Tibial nerve (tissue), 3 donors: ENCODE measurements around a stretch of chr2.

- PRO-cap, result no peak
- RAMPAGE, long total RNA, 3 experiments, result no peak in any of the 3 experiments
These were observed 1.5 kb downstream of the FAM110C start for GRCh38 chr2:44816-45156.

DNA sequence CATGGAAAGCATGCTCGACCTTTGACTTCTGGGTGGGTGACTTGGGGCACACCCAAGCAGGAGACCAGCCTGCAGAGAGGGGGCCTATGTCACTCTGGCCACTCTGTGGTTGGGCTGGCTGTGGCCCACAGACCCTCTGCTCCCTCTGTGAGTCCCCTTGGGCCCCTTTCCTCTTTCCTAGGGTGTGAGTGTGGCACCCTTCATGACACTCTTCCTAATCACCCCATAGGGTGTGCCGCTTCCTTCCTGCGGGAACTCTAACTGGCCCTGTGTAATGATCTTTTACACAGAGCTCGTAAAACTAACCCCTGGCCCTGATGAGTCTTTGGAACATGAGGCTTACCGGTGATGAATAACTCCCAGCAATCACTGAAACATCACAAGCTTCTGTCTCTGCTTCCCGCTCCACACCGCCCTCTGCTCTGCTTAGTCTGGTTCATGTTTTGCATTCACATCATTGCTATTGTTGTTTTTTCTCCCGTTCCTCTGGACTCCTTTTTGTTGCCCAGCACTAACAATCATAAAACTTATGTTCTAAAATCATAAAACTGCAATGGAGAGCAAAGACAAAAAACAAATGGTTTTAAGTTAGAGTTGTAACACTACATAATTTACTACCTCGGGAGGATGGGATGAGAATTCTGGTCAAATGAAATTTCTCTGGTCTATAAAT lies 101.1 kb downstream of the SH3YL1 start:
- PRO-cap, result no peak
- RAMPAGE, long total RNA, 3 experiments, result no peak in any of the 3 experiments

DNA sequence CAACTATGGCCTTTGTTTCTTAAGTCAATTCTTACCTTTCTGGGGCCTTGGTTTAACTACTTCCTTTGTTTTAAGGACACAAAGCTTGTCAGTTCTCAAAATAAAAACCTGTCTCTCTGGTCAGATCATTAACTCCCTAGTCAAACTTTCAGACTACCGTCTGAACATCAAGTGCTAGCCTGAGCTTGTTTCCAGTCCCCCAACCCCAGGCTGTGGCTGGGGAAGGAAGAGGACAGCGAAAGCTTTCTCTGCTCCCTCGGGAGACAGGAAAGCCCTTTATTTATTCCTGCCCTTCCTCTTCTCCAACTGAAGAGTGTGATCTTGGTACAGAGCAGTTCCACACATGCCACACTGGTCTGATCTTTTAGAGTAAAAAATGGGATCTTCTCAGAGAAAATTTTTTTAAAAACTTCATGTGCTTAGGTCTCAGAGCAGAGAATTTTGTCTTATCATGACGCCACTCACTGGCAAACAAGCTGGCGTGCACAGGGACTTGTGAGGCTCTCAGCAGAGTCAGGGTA lies 1.6 kb downstream of the SH3YL1 start:
- PRO-cap, result no peak
- RAMPAGE, long total RNA, 3 experiments, result no peak in any of the 3 experiments

DNA sequence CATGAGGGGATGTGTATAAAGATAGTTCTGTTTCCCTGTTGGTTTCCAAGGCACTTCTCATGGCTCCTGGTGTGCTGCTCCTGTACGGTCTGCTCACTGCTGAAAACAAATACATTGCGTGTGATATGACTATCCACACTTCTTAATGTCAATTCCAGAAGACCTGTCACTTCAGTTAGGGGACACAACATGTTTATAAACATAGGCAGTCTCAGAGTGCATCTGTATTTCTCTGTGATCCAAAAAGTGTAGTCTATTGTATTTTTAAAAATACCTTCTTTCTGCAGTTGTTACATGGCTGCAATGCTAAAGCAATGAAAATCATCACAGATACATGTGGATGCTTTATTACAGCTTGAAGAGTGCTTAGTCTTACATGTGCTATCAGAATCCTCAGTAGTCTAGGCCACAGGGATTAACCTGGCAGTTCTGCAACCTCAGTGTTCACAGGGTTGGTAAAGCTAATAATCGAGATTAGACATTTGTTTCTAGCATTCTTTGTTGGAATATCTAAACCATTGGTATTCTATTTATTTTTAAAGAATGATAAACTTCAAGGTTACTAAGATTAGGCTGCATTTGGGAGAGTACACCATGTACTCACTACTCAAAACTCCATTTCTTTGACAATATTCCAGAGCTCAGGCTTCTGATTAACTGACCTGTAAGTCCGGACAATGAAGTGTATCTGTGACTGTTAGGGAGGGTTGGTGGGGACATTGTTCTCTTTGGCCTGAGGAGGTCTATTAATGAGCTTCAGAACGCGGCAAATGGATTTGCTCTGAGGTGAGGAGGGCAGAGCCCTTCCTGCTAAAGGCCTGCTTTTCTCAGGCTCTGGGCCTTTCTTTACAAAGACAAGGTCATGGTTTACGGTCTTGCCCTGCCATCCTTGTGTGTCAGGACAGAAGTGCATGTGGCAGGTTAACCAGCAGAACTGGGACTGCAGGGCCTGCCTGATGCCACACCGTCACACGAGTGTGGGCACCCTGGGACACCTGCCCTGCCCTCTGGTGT lies 7.5 kb downstream of the ALKAL2 start:
- PRO-cap, result no peak
- RAMPAGE, long total RNA, 3 experiments, result no peak in any of the 3 experiments

DNA sequence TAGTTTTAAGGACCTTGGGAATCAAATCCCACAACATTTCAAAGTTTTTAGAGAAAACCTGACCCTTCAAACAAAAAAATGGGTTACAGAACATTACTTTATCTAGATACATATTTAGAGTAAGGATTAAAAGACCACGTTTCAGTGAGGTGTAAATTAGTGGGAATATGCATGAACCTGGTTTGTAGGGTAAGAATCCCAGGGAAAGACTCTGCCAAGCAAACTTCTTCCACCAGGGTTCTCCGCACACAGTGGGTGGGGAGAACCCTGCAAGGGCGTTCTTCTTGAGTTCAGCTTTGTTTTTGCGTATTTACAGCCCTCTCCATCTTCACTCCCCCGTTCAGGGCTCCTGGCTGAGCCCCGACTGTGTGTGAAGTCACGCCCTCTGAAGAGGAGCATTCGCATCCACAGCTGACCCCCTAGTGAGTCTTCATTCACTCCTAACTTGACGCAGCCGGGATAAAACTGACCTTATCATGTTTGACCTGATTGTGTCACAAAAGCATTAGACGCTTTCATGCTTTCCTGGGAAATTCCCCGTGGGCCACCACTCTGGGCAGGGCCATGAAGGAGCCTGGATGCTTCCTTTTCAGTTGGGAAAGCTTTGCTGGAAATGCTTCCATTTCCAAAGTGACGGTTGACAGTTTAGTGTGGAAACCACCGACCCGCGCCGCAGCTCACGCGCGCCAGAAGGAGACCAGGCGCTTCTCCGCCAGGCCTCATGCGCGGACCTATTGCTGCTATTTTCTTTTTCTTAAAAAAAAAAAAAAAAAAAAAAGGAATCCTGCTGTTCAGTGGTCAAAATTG lies 995 bp downstream of the ALKAL2 start:
- PRO-cap, result no peak
- RAMPAGE, long total RNA, 3 experiments, result no peak in any of the 3 experiments

GRCh38 chr2:437801-438508 lies 150.1 kb upstream of the ALKAL2 start:
- PRO-cap, result no peak
- RAMPAGE, long total RNA, 3 experiments, result no peak in any of the 3 experiments

DNA sequence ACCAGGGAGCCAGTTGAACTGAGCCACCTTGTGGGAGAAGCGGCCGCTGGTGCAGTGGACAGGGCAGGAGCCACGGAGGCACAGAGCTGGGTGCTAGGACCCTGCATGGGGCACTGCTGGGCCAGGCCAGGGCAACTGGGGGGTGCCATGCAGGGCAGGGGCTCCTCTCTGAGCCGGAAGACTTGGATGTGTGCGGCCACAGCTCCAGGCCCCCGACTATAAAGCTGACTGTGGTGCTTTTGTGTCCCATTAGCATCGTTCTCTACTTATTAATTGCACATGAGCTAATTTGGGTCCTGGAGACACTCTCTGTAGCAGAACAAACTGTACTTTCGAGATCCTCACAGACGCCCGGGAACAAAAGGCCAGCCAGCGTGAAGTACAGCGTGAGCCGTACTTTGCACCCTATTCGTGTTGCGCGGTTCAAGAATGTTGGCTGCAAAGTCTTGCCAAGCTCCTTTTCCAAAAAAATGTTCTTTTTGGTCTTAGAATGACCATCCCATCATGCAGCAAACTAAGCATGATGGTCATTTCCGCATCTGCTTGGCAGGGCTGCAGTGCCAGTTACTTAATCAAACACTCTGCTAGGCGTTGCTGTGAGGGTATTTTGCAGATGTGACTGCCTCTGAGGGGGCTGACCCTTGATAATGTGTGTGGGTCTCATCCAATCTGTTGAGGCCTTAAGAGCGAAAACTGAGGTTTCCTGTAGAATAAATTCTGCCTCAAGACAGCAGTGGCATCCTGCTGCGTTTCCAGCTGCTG lies 152.1 kb upstream of the ALKAL2 start:
- PRO-cap, result no peak
- RAMPAGE, long total RNA, 3 experiments, result no peak in any of the 3 experiments

DNA sequence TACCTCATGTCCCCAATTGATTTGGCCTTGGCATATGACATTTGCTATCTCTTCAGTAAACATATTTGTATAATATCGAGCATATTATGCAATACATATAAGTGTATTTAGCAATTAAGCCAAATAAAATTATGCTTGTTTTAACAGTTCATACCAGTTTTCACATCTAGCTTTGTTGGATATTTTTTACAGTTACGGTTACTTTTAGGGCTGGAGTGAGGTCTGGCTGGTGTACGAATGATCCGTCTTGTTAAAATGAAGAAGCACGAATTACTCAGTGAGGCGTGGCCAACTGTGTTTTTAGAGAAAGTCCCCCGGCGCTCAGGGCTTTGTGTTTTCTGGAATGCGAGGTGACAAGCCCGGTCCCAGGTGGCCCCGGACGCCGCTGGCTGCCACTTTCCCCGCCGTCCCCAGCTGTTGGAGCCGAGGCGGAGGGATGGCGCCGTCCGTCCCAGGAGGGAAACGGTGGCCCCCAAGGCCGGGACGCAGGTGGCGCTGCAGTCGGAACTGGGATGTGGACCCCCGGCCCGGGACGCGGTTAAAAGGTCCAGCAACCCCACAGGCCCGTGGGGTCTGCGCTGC lies 41.3 kb downstream of the TMEM18 start:
- PRO-cap, result no peak
- RAMPAGE, long total RNA, 3 experiments, result no peak in any of the 3 experiments

DNA sequence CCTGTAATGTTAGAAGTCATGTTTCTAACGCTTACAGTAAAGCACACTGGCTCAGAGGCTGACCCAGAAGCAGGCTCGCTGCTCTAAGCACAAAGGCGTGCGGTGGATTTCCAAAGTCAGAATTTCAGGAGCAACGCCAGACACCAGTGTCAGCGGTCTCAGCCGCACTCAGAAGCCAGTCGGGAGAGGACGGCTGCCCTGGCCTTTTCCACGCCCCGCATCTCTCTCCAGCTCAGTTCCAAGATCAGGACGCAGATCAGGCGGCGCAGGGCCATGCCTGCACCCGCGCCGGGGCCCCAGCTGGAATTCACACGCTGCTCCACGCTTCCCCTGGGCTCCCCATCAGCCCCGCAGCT lies 14.5 kb upstream of the TMEM18 start:
- PRO-cap, result no peak
- RAMPAGE, long total RNA, 3 experiments, result no peak in any of the 3 experiments

- PRO-cap, result no peak
- RAMPAGE, long total RNA, 3 experiments, result no peak in any of the 3 experiments
These were observed 57.4 kb upstream of the SNTG2 start for GRCh38 chr2:893190-893737.

- PRO-cap, result no peak
- RAMPAGE, long total RNA, 3 experiments, result no peak in any of the 3 experiments
These were observed 106.2 kb downstream of the SNTG2 start for GRCh38 chr2:1056790-1057321.

DNA sequence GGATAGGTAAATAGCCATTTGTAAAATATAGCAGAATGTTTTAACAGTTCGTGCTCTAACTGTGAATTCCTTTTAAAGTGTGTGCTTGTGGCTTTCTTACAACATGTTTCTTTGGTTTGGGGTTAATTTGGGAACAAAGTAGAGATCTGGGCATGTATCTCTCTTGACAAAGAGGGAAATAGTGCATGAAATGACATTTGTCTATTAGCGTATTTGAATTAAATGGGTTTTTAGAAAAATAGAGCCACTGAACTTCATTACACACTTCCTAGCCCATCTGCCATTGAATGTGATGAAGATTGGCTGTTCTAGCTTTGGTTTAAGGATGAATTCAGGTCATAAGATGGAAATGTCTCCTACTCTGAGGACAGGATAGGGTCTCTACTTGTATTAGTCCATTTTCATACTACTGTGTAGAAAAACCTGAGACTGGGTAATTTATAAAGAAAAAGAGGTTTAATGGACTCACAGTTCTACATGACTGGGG lies 202.1 kb upstream of the TPO start:
- PRO-cap, result no peak
- RAMPAGE, long total RNA, 3 experiments, result no peak in any of the 3 experiments

DNA sequence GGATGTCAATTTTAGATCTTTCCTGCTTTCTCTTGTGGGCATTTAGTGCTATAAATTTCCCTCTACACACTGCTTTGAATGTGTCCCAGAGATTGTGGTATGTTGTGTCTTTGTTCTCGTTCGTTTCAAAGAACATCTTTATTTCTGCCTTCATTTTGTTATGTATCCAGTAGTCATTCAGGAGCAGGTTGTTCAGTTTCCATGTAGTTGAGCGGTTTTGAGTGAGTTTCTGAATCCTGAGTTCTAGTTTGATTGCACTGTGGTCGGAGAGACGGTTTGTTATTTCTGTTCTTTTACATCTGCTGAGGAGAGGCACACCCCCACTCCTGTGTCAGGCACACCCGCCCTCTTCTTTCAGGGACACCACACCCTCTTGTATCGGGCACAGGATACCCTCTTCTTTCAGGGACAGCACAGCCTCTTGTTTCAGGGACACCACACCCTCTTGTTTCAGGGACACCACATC lies 95.7 kb downstream of the TPO start:
- PRO-cap, result no peak
- RAMPAGE, long total RNA, 3 experiments, result no peak in any of the 3 experiments

GRCh38 chr2:1541754-1542401 lies 128.6 kb downstream of the TPO start:
- PRO-cap, result no peak
- RAMPAGE, long total RNA, 3 experiments, result no peak in any of the 3 experiments

- PRO-cap, result no peak
- RAMPAGE, long total RNA, 3 experiments, result no peak in any of the 3 experiments
These were observed 157.3 kb downstream of the PXDN start for GRCh38 chr2:1586941-1587490.

DNA sequence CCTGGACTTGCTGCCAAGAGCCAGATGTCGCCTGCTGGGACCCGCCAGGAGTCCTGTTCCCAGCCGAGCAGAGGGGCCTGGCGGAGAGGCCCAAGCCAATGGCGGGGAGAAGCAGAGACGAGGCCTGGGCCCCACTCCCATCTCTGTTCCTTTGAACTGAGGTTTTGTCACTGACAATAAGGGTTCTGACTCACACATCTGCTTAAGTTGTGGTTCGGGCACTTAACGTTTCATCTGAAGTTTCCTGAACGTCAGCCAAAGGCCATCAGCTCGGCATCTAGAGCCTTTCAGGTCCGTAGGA lies 150.5 kb downstream of the PXDN start:
- PRO-cap, result no peak
- RAMPAGE, long total RNA, 3 experiments, result no peak in any of the 3 experiments

DNA sequence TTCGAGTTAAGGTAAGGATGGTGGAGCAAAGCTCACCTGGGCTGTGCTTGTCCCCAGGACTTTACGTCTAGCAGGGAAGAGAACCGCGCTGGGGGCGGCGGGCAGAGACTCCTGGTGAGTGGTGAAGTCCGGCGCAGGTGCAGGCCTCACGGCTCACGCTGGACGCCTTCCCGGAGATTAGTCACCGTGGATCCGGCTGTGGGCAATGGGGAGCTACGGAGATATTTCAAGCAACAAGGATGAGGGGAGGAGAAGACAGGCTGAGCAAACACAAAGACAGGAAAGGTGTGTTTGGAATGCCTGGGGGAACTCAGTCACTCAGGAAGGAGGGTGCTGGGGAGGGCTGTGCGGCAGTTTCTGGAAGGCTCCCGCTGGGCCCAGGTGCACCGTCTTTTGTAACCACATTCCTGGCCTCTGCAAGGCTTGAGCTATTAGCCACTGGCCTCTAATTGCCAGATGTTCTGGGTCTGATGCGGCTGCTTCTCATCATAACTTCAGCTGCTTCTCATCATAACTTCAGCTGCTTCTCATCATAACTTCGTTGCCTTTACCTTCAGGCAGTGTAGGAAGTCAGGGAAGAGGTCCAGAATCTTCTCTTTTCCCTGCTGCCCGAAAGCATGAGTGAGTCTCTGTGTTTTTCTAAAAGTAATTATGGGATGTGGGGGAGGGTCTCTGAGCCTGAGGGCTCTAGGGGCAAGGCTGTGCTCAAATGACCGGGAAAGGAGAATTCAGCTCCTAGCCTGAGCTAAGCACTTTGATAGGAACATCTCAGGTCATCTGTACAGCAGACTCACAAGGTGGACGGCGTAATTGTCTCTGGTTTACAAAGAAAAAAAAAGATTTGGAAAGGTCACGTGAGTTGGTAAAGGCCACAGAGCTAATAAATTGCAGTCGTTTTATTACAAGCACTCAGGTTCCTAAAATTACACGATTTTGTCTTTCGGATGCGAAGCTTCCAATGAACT lies 118.8 kb downstream of the PXDN start:
- PRO-cap, result no peak
- RAMPAGE, long total RNA, 3 experiments, result no peak in any of the 3 experiments

- PRO-cap, result no peak
- RAMPAGE, long total RNA, 3 experiments, result no peak in any of the 3 experiments
These were observed 100.9 kb downstream of the PXDN start for GRCh38 chr2:1643360-1643772.

DNA sequence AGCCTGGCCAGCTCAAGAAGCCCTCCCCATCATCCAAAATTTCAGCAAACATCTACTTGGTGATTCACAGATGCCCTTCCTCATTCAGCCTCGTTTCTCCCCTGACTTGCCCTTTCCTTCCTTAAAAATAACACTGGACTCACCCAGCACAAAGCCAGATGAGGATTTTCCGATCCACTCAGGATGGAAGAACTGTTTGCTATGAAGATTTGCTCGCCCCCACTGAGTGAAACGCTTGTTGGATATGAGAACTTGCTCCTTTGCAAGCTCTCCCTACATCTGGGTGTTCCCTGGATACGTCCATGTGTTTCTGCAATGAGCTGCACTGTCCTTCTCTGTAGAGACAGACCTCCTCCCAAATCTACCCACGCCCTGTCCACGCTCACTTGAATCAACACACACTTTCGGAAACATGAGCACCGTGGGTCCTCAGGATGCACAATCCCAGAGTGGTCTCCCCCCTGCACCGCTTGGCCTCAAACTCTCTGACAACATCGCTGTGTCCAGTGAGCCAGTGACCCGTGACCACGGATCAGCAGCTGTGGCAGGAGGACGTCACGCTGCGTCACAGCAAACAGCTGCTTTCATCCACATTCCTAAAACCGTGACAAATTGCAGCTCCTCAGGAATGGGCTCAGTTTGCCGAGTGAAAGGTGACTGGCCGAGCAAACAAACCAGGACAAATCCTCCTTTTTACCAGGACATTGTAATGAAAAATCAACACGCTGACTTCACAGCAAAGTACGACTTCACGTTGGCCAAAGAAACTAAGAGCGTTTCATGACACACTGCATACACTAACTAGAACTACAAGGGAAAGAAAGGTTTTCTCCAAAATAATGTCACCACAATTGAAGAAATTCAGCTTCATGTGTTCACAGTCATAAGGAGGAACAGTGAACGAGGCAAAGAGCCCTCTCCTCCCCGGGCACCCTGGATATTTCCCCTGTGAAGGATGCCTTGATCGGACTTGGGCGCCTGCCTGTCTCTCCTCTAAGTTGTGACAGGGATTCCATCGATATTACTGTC lies 57.7 kb downstream of the PXDN start:
- PRO-cap, result no peak
- RAMPAGE, long total RNA, 3 experiments, result no peak in any of the 3 experiments

- PRO-cap, result no peak
- RAMPAGE, long total RNA, 3 experiments, result no peak in any of the 3 experiments
These were observed 36.4 kb downstream of the PXDN start for GRCh38 chr2:1707633-1708582.